HT1080 (cell line): Measurements from ENCODE around the genes HCAR1 and MTRFR.

DNA sequence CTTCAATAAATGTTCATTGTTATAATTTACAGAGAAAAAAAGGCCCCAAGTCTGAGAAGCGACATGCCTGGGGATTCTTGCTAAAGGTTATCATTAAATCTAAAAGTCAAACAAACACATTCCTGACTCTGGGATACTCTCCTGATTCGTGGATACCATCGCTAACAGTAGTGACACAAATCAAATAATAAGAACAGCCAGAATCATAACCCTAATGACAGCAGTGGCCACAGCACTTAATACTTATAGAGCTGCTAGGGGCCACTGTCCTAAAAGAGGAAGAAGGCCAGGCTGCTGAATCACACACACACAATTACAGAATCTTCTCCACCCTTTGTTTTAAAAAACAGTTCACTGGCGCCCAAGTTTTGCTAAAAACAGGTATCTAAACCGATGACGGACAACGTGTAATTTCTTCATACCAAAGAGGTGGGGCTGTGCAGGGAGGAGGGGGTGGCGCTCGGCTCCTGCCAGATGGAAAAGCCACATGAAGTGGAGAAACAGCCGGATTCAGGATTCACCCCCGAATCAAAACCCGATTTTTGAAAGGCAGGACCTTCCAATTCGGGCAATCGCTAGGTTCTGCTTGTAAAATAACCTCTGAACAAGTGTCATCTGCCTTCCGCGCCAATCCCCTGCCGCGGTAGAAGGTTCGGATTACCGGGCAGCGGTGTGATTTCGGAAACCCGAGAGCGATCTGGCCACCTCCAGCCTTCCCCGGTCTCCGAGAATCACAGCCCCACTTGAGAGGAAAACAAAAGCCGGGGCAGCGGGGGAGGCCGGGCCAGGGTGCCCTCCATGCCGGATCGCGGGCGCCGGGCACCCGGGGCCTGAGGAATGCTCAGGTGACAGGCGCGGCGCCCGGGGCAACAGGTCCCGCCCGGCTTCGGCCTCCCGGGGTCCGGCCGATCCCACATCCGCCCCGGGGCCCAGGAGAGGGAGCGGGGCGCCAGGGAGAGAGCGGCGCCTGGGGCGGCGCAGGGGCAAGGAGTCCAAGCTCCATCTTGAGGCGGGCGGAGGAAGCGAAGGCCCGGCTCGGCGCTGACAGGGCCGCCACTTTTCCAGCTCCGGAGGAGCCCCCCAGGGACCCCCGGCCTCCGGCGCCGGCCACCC lies 878 bp downstream of the CLIP1 start:
RAMPAGE:
- cytosol, long total RNA = no peak
- long total RNA = no peak
- nucleus, long total RNA = no peak

GRCh38 chr12:122464158-122465174 lies 36.3 kb downstream of the ZCCHC8 start:
RAMPAGE:
- cytosol, long total RNA = no peak
- long total RNA = no peak
- nucleus, long total RNA = no peak

RAMPAGE:
- cytosol, long total RNA = no peak
- long total RNA = no peak
- nucleus, long total RNA = no peak
Measured at GRCh38 chr12:122475546-122476516, 24.9 kb downstream of the ZCCHC8 start.

DNA sequence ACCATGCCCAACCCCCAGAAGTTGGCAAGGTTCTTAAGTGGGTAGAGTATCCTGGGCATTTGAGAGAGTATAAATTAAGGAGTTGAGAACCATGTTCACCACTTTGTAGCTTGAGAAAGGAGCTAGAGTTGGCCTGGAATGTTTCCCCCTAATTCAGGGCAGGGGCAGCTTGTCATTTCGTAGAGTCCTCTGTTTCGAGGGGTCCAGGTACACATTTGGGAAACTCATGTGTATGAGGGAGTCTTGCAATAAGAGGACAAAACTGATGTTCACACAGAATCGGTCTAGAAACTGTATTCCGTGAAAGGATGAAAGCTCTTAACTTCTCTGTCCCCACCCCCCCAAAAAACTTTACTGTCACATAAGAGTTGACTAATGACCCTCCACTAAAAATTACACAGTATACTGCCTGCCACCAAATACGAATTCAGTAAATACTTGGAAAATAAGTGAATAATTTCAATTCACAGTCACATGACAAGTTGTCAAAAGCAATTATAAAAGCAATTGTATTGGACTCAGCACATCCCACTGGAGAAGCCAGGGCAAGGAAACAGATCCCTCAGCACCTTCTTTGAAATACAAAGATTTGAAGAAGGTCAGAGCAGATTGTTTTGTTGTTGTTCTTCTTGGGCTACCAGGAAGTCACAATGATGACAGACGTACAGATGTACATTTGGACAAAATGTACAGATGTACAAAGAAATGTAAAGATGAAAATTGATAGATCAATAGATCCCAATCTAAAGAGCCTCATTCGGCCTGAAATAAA lies 2.7 kb downstream of the HCAR1 start:
RAMPAGE:
- cytosol, long total RNA = no peak
- long total RNA = no peak
- nucleus, long total RNA = no peak

RAMPAGE:
- cytosol, long total RNA = no peak
- long total RNA = no peak
- nucleus, long total RNA = no peak
Measured at GRCh38 chr12:122730274-122731471, at the start of gene HCAR1. TSS of gene HCAR1 (minus strand) at chr12:122730844.

DNA sequence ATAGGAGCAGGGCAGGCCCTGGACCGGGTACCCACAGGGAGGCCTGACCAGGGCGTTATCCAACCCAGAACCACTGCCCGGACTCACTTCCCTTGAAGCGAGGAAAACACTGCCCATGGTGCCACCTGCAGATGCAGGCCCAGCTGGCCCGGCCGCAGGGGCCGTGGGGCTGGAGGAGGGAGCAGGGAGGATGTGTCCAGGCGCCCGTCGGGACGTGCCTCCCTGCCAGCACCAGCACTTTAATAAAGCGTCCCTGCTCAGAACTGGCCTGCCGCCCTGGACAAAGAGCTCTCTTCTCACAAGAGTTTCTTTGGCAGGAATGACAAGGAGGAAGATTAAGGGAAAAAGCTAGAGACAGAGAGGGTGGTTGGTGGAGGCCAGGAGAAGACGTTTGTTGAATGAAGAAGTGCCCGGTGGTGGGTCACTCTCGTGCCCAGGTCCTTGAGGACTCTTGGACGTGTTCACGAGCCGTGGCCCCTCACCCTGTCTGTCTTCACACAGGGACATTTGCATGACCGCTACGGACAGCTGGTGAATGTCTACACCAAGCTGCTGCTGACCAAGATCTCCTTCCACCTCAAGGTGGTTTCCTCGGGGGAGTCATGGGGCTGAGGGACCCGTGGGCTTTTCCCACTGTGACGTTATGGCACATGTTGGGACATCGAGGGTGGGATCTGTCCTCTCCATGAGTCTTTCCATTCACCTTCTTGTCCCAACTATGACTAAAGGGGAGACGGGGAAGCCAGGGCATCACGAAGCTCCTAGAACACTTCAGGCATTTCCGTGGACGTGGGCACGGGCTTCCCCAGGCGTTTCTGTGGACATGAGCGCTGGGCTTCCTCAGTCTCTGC lies 14.3 kb downstream of the HIP1R start:
RAMPAGE:
- cytosol, long total RNA = no peak
- long total RNA = no peak
- nucleus, long total RNA = no peak

RAMPAGE:
- cytosol, long total RNA = no peak
- long total RNA = no peak
- nucleus, long total RNA = no peak
Measured at GRCh38 chr12:122865409-122866230, 30.3 kb downstream of the VPS37B start.

DNA sequence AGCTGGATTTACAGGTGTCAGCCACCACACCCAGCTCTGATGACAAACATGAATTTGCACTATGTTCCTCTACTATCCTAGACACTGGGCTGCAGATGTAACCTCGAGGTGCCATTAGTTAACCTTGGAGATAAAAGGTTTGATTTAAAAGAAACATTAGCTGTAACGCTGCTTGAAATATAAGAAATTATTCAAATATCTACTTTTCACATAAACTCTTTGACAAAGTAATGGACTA lies 8.0 kb downstream of the VPS37B start:
RAMPAGE:
- cytosol, long total RNA = no peak
- long total RNA = no peak
- nucleus, long total RNA = no peak

DNA sequence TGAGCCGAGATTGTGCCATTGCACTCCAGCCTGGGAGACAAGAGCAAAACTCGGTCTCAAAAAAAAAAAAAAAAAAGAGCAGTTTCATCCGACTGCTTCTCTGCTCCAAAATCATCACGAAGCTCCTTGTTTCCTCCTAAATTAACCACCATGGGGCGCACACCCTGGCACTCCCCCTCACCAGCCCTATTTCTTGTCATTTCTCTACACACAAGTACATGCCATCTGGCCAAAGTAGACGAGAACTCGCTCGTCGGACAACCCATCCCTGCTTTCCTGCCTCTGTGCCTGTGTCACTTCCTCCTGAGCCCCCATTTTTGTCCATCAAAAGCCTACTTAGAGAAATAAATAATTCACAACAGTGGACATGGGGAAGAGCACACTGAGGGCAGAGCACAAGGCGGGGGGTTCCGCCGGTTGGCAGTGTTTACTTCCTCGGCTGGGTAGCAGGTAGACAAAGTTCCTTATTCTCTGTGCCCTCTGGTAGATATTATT lies 6.2 kb downstream of the VPS37B start:
RAMPAGE:
- cytosol, long total RNA = no peak
- long total RNA = no peak
- nucleus, long total RNA = no peak

DNA sequence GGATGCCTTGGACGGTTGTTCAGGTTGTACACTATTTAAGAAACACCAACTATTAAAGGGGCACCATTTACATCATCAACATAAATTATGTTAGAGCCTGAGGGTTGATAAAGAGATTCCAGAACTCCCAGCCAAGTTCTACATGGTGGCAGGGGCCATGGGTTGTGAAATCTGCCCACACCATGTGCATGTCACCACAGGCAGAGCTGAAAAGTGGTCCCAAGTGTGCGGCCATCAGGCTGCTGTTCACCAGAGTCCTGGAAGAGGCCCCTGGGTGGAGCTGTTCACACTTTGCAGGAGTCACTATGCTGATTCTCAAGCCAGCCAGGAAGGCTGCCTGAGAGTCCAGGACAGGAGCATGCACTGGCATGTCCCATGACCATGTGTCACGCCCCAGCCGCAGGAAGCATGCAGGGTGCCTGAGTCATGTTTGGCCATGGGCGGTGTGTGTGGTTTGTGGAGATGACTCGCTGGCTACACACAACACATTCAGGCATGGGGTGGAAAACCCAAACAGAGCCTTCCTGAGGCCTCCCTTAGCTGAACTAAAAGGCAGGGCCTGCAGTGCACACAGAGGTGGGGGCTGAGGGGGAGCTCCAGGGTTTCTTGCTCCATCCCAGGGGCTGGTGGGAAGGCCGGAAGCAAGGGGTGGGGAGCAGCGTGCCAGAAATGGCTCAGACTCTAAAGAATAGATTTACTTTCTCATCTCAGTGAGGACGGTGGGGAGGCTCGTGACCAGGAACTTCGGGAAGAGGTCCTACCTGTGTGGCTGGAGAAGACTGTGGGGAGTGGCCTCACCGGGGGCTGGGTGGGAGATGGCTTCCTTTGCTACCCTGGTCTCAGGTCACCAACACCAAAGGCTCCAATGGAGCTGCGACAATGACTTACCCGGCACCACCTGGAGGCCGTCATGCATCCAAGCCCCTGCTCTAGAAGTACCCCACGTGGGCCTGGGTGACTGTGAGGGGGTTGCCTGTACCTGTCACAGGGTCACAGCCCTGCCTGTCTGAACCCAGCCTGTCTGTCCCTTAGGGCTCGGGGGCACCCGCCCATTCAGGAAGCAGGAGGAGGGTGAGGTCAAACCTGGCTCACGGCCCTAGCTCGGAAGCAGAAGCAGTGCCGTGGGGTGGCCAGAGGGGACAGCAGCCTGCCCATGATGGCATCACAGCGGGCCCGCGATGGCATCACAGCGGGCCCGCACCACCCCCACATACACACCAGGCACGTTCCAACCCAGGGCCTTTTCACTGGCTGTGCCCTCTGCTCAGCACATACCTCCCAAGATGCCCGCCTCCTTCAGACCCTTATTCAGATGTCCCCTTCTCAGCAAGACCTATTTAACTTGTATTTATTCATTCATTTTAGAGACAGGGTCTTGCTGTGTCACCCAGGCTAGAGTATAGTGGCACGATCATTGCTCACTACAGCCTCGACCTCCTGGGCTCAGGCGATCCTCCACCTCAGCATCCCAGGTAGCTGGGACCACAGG lies 19.1 kb downstream of the ABCB9 start:
RAMPAGE:
- cytosol, long total RNA = no peak
- long total RNA = no peak
- nucleus, long total RNA = no peak

DNA sequence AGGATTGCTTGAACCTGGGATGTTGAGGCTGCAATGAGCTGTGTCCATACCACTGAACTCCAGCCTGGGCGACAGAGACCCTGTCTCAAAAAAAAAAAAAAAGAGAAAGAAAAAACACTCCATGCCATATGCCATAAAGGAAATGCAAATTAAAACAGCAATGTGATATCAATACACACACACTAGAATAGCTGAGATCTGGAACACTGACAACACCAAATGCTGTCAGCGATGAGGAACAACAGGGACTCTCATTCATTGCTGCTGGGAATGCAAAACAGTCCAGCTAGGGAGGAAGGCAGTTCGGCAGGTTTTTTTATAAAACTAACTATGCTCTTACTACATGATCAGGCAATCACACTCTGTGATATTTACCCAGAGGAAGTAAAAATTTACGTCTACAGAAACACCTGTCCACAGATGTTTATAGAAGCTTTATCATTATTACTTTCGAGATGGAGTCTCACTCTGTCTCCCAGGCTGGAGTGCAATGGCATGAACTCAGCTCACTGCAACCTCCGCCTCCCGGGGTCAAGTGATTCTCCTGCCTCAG lies 3.5 kb upstream of the ABCB9 start:
RAMPAGE:
- cytosol, long total RNA = no peak
- long total RNA = no peak
- nucleus, long total RNA = no peak

RAMPAGE:
- cytosol, long total RNA = no peak
- long total RNA = no peak
- nucleus, long total RNA = no peak
Measured at GRCh38 chr12:123149069-123150035, 1.5 kb downstream of the PITPNM2 start.

DNA sequence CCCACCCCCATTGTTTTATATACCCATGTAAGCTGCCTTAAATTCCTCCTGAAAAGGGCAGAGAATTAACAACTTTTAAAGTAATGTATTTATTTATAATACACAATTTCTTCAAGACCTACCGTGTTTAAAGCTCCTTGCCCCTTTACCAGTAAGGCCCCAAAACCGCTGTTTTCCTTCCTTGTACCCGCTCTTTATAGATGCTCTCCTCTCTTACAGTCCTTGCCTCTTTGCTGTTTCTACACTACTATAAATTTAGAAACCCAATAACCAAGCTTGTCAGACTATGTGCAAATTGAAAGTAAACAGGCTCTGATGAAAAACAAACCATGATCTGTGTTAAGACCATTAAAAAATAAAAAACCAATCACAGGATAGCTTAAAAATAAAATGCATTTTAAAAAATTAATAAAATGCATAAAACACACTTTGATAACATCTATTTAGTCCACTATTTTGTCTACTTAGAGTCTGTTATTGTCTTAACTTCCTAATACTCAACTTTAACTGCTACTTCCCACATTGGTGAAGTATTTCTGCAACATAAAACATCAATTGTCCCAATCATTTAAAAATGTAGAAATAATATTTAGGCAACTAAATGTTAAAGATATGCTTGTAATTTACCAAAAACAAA lies 3.8 kb downstream of the MPHOSPH9 start:
RAMPAGE:
- cytosol, long total RNA = no peak
- long total RNA = no peak
- nucleus, long total RNA = no peak

RAMPAGE:
- cytosol, long total RNA = start-site peak on the plus strand at chr12:123233426-123233496, 570 and 324 reads in 2 replicates
- long total RNA = start-site peak on the plus strand at chr12:123233431-123233438, 62 reads
- nucleus, long total RNA = start-site peak on the plus strand at chr12:123233426-123233478, 70 and 48 reads in 2 replicates
Measured at GRCh38 chr12:123233300-123234006, at the start of gene MTRFR. TSS of gene MTRFR (plus strand) at chr12:123233436.

DNA sequence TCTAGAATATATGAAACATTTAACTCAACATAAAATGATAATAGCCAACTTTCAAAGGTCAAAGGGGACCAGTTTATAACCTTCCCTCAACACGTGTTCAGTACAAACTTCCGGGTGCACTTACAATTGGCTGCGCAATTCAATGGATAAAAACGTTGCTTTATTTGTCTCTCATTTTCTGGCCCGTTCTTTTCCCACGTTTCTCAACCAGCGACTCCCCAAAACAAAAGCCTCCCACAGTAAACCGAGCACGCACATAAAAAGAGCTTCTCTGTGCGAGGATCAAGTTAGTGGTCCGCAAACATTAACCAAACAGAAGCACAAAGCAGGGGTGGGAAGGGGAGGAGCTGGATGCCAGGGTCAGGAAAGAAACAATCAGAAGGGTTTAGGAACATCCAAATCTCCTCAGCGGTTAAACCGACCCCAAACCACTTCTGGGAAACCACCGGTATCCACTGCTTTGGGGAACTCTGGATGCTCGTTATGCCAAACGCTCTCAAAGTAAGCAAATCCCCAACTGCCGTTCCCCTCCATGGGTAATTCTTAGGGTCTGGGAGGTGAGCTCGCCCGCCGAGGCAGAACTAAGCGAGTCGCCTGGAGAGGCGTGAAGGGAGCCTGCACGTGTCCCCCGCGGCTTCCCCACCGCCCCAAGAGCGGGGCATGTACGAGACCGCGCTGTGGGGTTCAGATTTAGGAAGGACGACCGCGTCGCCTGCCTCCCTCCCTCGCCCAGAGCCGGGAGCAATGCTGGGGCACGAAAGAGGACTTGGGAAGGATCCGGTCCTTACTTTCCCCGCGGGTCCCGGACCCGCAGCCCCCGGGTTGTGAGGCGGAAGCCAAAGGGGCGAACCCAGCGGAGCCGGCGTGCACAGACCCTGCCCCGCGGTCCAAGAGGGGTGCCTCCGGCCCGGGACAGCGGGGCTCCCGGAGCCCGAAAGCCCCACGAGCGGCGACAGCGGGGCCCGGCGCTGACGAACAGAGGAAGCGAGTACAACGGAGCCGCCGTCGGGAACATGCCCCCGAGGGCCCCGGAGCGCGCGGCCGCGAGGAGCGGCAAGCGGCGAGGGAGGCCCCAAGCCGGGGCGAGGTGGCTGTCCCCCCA lies 789 bp downstream of the SBNO1 start:
RAMPAGE:
- cytosol, long total RNA = no peak
- long total RNA = no peak
- nucleus, long total RNA = no peak

GRCh38 chr12:123387809-123388250 lies 3.9 kb downstream of the KMT5A start:
RAMPAGE:
- cytosol, long total RNA = no peak
- long total RNA = no peak
- nucleus, long total RNA = no peak

DNA sequence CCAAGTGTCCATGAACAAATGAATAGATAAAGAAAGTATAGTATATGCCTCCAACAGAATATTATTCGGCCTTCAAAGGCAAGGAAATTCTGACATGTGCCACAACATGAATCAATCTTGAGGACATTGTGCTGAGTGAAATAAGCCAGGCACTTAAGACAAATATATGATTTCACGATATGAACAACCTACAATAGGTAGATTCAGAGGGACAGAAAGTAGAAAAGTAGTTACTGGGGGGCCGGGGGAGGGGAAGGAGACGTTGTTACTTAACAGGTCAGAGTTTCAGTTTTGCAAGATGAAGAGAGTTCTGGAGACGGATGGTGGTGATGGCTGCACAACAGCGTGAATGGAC lies 5.4 kb downstream of the RILPL2 start:
RAMPAGE:
- cytosol, long total RNA = no peak
- long total RNA = no peak
- nucleus, long total RNA = no peak

DNA sequence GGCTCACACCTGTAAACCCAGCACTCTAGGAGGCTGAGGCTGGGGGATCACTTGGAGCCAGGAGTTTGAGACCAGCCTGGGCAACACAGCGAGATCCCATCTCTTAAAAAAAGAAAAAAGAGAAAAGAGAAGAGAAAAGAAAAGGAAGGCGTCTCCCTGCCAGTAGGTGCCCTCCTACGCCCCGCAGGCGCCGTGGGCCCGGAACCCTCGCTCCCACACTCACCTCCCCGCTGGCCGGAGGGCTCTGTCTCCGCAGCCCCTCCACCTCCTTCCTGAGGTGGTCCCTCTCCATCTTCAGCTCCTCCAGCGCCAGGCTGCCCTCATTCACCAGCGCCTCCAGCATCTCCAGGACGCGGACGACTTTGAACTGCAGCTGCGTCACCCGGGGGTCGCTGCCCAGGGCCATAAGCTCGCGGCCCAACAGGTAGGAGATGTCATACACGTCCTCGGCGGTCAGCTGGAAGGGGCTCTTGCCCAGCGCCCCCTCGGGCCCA lies 578 bp downstream of the RILPL2 start:
RAMPAGE:
- cytosol, long total RNA = no peak
- long total RNA = no peak
- nucleus, long total RNA = no peak

DNA sequence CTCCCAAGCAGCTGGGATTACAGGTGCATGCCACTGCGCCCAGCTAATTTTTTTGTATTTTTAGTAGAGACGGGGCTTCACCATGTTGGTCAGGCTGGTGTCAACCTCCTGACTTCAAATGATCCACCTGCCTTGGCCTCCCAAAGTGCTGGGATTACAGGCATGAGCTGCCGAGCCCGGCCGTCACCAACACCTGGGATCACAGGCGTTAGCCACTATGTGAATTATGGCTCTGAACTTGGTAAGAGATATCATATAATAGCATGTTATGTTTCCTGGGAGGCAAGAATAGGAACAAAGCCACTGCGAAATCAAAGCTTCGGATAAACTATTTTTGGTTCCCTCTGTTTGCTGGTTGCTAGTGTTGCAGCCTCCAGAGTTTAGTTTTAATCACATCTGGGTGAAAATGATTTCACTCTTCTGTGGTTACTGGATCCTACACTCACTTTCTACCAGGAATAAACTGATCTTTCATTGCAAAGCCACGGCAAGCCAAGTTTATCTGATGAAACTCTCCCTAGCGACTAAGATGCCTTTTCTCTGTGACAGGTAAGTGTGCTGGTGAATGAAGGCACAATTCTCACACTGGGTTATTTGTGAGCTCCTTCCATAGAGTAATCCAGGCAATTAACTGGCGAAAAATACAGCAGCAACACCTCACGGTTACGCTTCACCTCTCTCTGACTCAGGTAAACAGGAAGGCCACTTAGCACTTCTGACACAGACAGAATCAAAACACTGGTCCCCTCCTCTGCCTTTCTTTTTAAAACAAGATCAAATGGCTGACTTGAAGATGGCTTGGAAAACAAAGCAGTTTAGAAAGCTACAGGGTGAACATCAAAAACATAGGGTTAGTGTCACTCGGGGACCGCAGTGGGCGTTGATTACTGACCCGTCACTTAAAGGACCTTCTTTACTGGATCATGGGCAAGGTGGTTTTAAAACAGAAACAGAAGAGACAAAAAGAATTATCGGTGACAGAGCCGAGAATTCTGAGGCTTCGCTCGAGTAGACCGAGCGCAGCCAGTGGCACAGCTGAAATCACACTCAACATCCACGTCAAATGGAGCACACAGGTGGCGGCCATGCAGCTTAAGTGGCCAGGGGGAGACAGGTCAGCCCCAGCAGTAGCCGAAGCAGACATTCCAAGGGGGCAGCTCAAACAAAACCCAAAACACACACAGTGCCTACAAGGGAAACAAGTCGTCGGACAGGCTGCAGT lies 16.9 kb downstream of the SNRNP35 start:
RAMPAGE:
- cytosol, long total RNA = no peak
- long total RNA = no peak
- nucleus, long total RNA = no peak

GRCh38 chr12:123510746-123511785 lies 22.5 kb downstream of the RILPL1 start:
RAMPAGE:
- cytosol, long total RNA = no peak
- long total RNA = no peak
- nucleus, long total RNA = no peak